Mesenchymal stem cell of adipose (primary cell): ENCODE measurements around the genes SLC5A9 and PRPF38A.

GRCh38 chr1:47984104-47984586 lies 13.0 kb downstream of the TRABD2B start:
- CAGE, long polyA plus RNA: no peak

DNA sequence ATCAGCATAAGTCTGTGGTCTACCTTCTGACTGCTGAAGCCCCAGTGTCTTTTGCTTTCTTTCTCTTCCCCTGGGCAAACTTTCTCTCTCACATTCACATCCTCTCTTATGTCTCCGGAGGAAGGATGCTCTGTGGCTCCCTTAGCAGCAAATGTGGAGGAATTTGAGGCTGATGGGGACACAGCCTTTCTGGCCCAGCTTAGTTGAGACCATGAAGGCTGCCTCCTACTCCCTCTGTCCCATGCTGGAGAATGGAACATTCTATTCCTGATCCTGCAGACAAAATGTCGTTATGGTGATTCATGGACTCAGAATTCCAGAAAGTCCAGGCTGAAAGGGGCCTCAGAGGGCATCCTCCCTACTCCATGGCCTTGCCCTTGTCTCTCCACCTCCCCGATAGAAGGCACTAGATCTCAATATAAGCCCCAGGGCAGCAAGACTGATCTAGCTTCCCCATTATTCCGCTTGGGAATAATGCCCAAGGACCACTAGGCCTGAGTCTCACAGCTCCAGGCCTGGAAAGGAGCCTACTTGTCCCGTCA lies 52.6 kb upstream of the TRABD2B start:
- CAGE, long polyA plus RNA: no peak

- CAGE, long polyA plus RNA: no peak
Observed at GRCh38 chr1:48222423-48222813, at the start of gene SLC5A9. TSS of gene SLC5A9 (plus strand) at chr1:48222716.

- CAGE, long polyA plus RNA: no peak
Observed at GRCh38 chr1:48494050-48494909, 22.3 kb upstream of the SPATA6 start.

DNA sequence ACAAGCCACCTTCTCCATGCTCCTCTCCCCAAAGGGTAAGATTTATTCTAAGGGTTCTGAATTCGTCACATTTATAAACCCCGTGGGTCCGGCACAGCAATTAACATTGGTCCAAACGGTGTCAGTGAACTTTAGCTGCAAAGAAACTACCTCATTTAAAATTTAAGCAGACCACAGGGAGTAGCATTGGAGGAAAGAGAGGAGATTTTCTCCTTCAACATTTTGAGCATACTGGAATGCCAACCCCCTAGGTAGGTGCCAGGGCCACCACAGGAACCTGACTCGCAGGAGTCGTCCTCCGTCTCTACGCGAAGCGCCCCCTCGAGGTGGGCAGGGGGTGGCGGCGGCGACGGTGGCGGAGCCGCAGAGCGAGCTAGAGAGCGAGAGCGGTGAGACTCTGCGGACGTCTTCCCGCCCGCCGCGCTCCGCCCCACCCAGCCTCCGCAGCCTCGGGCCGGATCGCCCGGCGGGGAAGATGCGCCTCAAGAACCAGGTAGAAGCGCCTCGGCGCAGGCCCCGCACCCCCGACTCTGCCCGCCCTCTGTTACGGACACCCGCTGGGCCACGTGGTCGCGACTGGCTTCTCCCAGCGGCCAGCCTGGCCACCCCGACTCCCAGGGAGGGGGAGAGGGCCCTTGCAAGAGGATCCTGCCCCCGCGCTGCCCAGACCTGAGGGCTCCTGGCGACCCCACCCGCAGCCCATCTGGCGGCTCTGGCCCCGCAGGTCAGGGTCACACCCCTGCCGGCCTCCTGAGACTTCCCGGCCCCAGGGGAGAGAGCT lies 24.1 kb upstream of the AGBL4 start:
- CAGE, long polyA plus RNA: no peak

GRCh38 chr1:50525305-50525678 lies 102.0 kb upstream of the DMRTA2 start:
- CAGE, long polyA plus RNA: no peak

DNA sequence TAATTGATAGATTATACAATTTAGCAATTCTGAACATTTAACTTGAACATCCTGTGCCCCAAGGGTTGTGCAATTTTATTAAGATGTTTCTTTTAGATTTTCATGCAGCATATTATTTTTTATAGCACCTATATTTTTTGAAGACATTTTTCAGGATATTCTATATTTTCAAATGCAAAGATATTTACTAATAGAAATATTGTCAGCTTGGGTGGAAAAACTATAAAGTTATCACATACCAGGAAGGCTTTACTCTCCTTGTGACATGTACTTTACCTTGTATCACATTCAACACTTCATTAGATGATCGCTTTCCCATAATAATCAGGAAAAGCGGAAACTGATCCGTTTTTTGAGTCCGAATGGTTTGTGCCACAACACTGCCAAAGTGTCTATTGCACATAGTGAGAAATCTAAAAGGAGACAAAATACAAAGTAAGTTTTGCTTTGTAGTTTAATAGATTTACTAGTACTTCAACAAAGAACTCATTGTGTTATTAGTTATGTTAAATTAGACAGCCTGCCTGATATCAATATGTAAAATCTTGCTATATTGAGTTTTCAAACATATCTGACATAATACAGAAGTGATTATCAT lies 116.2 kb upstream of the DMRTA2 start:
- CAGE, long polyA plus RNA: no peak

DNA sequence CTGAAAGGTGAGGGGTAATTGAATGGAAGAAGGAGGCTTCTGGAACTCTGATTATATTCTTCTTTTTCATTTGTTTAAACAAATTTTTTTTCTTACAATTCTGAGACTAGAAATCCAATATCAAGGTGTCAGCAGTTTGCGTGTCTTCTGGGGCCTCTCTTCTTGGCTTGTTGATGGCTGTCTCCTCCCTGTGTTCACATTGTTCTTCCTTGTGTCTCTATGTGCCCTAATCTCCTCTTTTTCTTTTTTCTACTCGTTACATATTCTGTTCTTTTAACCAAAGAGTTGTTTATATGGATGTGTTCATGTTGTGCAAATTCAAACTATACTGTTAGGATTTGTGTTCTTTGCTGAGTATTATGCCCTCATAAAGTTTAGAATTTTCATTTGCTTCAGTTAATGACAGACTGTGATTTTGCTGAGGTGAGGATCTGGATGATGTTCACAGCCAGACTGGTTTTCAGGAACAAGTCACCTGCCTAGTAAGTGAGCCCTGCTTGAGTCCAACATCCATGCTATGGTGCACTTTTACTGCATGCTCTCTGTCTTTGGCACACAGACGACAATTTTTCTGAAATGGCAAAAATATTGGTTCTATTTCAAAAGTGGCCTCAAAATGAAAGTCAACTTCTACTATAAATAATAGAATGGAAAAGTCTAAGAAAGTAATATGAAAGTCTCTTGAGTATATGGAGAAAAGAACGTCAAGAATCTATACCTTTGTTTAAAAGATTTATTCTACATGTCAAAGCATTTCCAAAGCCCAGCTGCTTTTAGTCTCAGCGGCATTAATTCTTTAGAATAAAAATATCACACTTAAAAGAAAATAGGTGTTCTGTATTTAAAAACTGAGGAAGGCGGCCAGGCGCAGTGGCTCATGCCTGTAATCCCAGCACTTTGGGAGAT lies 32.2 kb downstream of the FAF1 start:
- CAGE, long polyA plus RNA: no peak

DNA sequence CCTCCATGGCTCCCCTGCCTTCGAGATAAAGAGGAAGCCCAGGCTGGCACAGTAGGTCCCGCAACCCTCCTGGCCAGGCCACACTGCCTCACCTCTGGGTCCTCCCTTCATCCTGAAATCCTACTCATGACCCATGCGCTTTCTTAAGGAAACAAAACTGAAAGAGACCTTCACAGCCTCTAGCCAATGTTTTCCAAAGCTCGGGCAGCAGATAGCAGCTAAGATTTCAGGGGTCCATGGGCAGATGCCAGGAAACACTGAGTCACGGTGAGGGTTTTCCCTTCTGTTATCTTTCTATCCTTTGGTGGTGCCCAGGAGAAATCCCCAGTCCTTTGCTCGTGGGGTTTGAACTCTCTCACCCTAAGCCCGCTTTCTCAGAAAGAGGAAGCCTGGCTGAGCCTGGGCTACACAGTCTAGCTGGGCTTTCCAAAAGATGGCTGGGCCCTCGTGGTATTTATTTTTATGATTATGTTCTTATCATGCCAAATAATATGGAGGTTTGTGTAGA lies 26.6 kb downstream of the TTC39A start:
- CAGE, long polyA plus RNA: no peak

DNA sequence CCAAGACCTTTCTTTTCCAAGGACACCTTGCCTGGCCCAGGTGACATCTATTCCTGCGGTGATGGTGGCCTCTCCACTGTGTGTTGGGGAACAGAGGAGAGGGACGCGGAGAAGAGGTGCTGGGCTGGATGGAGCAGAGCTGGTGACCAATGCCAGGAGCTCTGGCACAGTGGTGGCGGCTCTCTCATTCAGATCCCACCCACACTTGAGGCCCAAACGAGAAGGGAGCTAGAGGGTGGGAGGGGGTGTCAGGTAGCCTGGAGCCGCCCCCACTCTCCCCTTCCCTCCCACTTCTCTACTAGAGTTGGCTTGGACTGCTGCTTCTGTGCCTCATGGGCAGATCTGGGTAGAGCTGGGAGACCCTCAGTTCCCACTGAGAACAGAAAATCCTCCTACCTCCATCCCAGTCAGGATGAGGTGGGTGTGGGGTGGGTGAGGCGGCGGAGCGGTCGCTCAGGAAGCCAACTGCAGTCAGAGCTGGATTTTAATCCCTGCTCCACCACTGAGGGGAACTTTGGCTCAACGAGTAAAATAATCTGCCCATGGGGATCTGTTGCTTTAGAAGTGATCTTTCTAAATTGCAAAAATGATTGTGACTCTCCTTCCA lies 3.5 kb downstream of the TTC39A start:
- CAGE, long polyA plus RNA: no peak

GRCh38 chr1:51394191-51394701 lies 63.9 kb upstream of the TTC39A start:
- CAGE, long polyA plus RNA: no peak

- CAGE, long polyA plus RNA: no peak
Observed at GRCh38 chr1:51499429-51500087, 19.5 kb downstream of the EPS15 start.

GRCh38 chr1:51660973-51661320 lies 44.1 kb downstream of the OSBPL9 start:
- CAGE, long polyA plus RNA: no peak

DNA sequence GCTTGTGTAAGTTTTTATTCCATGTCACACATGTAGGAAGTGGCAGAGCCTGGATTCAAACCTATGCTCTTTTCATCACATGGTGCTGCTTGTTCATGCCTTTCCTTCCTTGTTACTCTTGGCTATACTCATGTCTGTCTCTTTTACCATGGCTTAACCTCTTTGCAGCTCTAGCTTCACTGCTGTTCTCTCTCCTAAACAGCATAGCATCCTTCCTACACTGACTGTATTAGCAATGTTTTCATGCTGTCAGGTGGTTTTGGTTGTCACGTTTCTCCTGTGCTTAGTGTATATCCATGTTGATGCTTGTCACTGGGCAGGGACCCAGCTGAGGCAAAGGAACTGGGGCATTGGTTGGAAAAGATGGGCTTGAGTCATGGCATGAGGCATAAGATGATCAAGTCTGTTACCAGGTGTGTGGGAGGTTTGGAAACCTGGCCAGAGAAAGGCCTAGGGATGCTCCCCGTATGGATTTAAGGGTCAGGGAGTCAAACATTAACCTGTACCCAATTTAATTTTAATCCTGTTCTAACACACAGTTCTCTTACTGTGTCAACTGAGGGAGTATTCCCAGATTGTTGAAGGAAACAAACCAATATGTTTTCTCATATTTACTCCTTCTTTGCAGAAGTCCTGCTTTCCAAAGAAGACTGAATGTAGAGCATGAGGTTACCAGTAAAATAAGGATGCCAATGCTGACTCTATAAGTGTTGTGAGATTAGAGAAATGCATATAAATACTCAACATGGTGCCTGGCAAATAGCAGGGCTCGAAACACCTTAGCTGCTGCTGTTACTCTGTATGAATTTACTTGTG lies 69.6 kb downstream of the OSBPL9 start:
- CAGE, long polyA plus RNA: no peak

DNA sequence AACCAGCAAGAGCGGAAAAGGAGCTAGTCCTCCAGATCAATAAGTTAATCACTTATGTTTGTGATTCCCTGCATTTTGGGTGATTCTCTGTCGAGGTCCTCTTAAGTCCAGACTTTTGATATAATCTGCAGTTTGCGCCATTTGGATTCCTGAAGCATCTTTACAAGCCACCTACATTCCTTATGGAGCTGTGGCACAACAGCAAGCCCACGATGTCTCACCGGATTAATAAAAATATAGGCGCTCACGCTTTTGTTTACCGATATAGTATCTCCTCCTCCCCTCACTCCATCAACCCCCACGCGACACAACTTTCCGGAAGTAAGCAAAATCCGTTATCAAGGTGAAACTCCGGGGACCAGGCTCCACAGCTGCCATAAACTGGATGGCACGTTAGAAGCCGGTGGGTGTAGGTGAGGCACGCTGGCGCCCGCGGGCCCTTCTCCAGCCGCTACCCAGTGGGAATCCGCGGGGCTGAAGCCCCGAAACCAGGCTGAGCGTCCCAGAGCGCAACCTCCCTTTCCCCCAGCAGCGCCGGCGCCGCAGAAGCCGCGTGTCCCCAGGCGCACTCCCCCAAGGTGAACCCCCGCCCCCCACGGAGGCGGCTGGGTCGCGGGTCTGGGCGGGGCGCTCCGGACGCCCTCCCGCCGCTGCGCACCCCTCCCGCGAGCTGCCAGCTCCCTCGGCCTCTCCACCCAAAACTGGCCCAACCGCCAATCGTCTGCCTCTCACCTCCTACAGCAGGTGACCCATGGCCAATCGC lies 112.3 kb downstream of the OSBPL9 start:
- CAGE, long polyA plus RNA: no peak

GRCh38 chr1:51794842-51795553 lies 83.5 kb downstream of the NRDC start:
- CAGE, long polyA plus RNA: no peak

DNA sequence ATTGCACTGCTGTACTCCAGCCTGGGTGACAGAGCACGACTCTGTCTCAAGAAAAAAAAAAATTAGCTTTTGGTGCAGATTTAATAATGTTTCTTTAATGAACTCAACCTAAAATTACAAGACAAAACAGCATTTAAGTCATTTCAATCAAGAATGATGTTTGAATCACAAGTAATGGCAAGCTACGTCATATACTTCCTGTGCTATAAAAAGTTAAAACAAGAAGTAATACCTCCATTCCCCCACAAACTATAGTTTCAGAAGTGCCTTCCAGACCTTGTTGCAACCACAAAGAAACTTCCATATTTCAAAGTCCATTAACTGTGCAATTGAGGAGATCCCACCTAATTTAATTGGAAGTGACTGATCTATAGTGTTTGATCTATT lies 15.2 kb downstream of the NRDC start:
- CAGE, long polyA plus RNA: no peak

DNA sequence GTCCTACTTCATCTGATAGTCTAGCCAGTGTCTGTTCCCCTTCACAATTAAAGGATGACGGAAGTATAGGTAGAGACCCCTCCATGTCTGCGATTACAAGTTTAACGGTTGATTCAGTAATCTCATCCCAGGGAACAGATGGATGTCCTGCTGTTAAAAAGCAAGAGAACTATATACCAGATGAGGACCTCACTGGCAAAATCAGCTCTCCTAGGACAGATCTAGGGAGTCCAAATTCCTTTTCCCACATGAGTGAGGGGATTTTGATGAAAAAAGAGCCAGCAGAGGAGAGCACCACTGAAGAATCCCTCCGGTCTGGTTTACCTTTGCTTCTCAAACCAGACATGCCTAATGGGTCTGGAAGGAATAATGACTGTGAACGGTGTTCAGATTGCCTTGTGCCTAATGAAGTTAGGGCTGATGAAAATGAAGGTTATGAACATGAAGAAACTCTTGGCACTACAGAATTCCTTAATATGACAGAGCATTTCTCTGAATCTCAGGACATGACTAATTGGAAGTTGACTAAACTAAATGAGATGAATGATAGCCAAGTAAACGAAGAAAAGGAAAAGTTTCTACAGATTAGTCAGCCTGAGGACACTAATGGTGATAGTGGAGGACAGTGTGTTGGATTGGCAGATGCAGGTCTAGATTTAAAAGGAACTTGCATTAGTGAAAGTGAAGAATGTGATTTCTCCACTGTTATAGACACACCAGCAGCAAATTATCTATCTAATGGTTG lies 96.4 kb downstream of the ZFYVE9 start:
- CAGE, long polyA plus RNA: no peak

- CAGE, long polyA plus RNA: no peak
Observed at GRCh38 chr1:52365317-52365969, 562 bp downstream of the CC2D1B start.

- CAGE, long polyA plus RNA: no peak
Observed at GRCh38 chr1:52404270-52405385, at the start of gene PRPF38A. TSS of gene PRPF38A (plus strand) at chr1:52404602.